RPMI7951 (cell line): ENCODE data around the genes PFDN1 and ANKHD1.

DNA sequence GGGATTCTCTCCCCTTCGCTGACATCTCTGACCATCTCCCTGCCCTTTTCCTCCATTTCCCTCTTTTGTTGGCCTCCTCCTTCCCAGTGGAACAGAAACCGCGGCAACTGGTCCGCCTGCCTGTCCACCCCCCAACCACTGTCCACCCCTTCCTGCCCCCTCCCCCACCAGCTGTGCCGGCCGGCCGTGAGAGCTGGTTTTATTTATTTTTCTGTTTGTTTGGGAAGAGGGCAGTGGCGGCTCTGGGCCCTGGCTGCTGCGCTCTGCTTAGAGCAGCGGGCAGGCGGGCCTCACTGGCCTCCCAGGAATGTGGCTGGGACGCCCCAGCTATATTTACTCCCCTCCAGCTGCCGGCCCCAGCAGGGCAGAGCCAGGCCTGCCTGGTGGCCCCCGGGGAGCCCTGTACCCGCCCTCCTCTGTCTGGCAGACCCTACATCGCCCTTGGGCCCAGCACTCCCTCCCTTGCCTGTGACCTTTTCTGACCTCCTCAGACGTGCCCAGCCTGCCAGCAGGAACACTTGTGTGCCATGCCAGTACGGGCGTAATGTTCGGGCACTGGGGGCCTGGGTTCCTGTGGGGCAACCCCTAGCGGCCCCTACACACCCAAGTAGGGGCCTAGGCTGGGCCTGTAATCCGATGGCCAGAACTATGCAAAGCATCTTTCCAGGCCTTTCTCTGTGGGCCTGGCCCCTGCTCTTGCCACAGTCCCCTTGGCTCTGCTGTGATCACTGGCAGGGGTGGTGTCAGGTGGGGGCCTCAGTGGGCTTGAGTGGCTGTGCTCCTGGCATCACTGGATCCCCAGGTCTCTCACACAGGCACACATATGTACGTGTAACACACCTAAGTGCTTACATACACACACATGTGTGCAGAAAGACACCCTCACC lies 7.7 kb downstream of the CXXC5 start:
- RAMPAGE, long total RNA, result no peak

DNA sequence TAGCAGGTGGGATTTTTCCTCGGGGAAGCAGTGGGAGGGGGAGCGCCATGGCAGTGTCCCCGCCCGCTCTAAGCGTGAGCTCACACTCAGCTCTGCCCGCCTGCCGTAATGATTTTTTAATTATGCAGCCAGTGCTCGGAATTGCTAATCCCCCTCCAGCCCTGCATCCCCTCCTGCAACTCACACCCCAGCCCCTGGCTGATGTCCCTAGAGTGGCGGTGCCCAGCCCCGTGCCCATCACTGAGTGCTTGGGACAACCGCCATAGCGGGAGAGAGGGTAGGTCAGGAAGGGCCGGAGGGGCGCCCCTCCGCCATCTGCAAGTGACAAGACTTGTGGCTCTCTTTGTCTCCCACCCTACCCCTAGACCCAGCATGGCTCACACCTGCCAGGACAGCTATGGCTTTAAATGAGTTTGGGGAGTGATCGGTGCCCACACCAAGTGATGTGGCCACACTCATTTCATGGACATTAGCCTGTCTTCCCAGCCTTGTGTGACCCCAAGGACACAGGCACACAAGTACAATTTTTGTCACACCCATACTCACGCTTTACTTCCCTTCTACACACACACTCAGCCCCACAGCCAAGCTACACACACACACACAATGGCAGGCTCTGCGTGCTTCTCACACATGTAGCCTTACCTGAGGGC lies 21.1 kb downstream of the CXXC5 start:
- RAMPAGE, long total RNA, result no peak

DNA sequence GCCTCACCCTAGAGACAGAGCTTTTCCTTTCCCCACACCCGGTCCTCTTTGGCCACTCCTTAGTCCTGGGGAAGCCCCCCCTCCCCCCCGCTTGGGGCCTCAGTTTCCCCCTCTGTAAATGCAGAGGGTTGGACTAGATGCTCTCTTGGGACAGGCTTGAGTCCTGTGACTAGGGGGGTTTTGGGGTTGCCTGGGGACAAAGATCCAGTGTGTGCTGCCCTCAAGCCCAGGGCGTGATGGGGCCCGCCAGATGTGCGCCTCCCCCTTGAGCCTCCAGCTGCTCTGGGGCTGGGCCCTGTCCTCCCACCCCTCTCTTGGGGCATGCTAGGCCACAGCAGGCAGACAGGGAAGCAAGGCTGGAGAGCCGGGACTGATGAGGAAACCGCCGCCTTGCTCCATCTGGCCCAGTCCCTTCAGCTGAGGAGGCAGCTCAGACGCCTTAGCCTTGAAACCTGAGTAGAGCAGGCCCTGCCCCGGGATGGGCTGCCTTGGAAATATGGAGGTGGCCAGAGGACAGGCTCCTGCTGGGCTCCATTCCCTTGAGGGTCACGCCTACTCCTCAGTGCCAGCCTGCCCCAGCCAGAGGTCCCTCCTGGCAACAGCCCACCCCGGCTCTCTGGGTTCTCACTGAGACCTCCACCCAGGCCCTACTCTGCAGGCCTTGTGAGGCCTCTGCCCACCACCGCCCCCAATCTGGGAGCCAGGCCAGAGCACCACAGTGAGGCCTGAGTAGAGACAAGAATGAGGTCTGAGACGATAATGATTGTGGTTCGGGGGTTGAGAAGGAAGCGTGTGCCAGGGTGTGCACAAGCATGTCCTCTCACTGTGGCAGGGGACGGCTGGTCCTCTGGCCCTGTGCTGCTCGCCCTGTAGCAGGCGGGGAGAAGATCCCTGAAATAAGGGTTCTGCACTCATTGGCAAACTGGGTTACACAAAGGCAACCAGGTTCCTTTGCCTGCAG lies 30.7 kb downstream of the CXXC5 start:
- RAMPAGE, long total RNA, result no peak

- RAMPAGE, long total RNA, result no peak
Measured at GRCh38 chr5:139680703-139681662, 32.8 kb downstream of the CXXC5 start.

GRCh38 chr5:139686602-139687319 lies 38.6 kb downstream of the CXXC5 start:
- RAMPAGE, long total RNA, result no peak

DNA sequence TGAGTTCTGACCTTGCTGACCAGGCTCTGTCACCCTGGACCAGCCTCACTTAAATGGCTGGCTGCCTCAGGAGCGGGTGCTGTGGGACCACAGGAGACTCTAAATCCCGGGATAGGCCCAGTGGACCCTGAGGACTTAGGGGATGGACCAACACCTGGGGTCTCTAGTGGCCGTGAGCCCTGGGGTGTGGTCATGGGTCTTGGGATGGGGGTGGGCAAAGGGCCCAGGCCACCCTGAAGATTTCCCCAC lies 49.7 kb downstream of the CXXC5 start:
- RAMPAGE, long total RNA, result no peak

- RAMPAGE, long total RNA, result no peak
Measured at GRCh38 chr5:139708622-139709565, 60.7 kb downstream of the CXXC5 start.

- RAMPAGE, long total RNA, result no peak
Measured at GRCh38 chr5:139869052-139869799, 73.6 kb downstream of the PSD2 start.

DNA sequence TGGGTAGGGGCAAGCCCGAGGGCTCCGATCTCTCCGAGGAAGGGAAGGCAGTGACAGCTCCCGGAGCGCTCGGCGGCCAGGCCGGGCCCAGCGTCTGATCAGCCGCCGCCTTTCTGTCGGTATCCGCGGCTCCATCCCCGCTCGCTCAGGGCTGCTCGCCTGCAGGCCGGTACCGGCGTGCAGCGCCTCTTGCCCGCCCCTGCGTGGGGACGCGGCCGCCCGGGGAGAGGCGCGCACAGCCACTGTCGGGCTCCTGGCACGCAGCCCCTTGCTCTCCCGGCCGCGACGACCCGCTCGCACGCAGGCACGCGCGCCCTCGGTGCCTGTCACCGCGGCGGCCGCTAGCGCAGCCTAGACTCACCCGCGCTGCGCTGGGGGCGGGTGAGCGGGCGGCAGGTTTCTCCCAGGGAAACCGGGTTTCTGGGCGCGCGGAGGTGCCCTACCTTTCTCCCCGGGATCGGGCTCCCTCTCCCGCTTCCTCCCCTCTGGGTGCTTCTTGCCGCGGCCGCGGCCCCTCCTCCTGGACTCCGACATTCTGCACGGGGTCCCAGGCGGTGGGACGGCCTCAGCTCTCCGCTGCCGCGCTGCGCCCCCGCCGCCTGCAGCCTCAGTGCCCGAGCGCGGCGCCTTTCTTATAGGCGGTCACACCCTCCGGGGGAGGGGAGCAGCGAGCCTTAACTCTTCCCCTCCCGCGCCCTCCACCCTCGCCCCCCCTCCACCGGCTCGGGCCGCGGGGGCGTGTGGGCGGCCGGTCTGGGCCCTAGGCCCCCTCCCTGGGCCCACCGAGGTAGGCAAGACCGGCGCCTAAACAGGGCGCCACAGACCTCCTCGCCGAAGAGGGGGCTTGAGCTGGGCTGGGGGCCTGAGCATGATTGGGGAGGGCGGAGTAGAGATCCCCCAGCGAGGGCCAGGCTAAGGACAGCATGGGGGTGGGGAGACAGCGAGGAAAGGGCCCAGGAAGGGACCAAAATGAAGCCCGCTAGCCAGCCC lies 108.6 kb downstream of the PSD2 start:
- RAMPAGE, long total RNA, result no peak

DNA sequence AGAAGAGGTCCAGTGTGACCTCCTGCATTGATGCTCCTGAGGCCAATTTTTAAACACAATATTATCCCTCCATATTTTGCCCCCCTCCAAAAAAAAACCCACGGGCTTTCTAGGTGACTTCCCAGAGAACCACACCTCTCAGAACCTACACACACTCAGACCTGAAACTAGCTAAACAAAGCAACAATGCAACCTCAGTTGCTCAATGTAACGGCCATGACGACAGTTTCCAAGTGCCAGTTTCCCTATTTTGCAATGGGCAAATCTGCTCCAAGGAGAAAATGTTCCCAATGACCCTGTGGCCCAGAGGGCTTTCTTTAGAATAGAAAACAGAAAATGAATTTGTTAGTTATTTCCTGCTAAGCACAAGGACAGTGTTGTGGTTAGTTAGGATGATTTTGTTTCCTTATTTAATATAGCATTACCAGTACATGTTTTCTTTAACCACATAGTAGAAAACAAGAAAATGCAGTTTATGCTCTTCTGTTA lies 3.4 kb downstream of the NRG2 start:
- RAMPAGE, long total RNA, result no peak

DNA sequence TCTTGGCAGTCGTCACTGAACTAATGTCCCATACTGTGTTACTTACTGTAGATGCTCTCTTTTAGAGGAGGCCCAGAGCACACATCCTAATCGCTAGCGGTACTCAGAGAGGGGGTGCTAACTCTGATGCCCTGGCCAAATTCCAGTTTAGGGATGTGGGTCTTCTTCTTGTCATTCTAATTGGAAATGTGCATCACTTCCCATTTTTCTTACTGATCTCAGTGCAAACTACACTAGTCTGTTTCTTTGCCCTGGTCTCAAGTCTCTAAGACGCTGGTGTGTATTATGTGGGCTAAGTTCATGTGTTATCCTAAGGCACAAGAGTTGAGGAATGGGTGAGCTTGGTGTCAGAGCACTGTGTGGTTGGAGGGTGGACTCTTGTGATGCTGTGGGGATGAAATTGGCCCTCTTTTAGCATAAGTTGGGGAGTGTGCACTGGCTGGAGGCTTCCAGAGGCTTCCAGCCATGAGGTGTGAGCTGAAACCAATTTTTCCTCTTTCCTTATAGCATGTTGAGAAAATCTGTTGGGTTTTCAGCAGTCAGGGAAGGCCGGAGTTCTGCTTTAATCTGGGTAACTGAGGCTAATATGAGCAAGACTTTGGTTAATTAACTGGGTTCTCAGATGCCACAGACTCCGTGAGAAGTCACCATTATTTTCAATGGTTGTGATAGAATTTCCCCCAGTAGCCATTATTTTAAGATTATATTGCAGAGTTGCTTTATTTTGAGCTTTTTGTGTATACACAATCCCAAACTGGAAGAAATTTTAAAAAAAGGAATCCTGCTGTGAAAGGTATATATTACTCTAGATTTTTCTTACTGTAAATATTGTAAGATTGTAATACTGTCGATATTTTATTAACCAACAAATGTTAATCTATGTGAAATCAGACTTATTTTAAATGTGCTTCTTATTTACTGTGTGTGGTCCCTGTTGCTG lies 1.4 kb downstream of the IGIP start:
- RAMPAGE, long total RNA, result no peak

GRCh38 chr5:140164993-140165663 lies 9.9 kb upstream of the CYSTM1 start:
- RAMPAGE, long total RNA, result no peak

GRCh38 chr5:140174412-140174845 lies 559 bp upstream of the CYSTM1 start:
- RAMPAGE, long total RNA, result no peak

GRCh38 chr5:140228074-140229032 lies 53.4 kb downstream of the CYSTM1 start:
- RAMPAGE, long total RNA, result no peak

DNA sequence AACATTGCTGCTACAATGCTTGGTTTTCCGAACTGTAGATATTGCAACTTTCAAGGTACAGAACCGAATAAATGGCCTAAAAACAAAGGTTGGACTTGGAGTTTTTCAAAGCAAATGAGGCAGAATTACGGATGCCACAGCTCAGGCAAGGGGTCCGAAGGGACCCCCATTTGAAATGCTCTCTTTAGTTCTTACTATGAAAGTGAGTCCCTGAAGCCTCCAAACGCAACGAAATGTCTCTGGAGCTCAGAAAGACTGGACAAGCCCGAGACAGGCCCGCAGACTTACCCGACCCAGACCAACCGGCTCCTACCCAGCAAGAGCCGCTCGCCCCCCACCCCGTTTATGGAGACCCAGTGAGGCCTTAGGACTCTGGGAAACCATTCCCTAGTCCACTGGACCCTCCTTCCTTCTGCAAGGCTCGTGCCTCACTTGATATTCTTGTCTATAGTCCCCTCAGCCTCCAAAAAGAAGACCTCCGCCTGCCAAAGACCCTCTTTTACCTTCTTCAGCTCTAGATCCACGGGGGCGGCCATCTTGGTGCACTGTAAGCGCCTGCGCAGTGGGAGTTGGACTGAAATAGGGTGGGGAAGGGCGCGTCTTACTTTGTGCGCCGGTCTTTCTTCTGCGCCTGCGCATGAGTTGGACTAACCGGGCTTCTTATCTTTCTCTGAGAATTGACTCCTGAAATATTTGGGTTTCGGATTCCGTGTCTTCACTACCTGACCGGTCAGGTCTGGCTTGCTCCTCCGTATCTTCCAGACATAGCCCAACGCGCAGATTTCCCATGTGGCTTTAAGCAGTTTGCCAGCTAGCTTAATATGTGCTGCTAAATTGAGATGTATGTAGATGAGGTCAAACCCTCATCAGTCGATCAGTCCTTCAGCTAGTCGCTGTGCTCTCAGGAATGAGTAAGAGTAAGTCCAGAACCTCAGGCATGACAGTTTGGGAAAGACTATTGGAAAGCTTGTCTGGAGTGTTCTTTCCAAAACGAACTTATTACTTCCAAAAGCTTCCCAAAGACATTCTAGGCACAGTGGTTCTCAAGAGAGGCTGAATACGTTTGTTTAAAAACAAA lies at the start of gene PFDN1:
Gene PFDN1 (minus strand): TSS at position 564 of the 1,078 bp plus-strand sequence.
- RAMPAGE, long total RNA, result start-site peak on the minus strand centred at position 551 of the sequence, 14 bp wide, 216 and 44 reads in 2 replicates

GRCh38 chr5:140311845-140312923 lies 9.3 kb upstream of the PFDN1 start:
- RAMPAGE, long total RNA, result no peak

DNA sequence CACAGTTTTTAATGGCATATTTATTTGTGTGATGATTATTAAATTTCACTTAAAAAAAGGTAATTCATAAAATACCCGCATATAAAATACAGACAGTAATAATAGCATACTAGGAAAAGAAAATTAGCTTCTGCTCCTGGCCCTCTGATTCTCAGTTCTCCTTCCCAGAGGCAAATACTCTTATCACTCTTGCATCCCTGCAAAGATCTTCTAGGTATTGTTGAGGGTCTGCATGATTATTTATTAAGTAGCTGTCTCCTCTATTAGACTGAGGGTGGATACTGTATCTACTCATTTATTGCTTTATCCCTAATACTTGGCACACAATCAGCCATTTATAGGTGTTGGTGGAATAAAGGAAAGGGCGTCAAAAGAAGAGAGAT lies 14.5 kb upstream of the PFDN1 start:
- RAMPAGE, long total RNA, result no peak

DNA sequence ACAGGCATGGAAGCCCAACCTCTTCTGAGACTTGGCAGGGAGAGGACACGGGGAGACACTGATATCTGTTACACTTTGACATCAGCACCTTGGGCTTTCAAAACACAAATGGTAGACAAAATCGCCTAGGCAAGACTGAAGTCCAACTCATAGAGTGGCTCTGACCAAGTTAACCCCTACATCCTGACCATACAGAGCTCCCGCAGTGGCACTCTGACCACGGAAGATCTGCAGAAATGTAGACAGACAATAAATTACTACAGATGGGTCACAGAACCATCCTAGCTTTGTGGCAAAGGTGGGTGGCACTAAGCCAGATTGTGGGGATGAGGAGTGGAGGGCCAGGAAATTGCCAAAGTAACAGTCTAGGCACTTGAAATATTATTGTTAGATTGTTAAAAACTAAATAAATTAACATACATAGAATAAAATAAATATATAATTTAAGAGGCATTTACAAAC lies 13.1 kb downstream of the HBEGF start:
- RAMPAGE, long total RNA, result no peak

DNA sequence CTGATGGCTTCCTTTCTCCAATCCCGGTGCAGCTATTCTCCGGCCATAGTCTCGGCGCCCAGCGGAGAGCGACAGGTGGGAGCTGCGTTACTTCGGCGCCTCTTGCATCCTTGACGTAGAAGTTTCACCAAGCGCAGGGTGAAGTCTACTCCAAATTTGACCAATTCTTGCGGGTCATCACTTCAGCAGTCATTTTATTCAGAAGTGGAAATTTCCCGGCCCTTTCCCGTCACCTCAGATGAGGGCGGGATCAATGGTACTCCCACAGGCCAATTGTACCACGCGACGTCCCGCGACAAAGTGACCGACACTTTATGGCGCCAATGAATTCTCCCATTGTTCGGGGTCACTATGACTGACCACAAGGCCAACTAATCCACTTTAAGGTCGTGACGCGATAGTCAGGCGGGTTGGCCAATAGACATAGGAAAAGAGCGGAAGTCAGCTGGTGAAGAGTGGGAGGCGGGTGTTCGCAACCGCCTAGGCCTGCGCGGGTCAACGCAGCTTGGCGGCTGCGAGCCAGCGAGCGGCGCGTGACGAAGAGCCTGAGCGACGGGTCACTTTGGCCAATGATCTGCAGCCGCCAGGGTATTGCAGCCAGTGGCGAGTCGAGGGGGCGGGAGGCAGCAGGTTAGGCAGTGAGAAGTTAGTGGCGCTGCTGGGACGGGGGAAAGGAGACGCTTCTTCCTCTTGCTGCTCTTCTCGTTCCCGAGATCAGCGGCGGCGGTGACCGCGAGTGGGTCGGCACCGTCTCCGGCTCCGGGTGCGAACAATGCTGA lies at the start of gene ANKHD1:
Gene ANKHD1 (plus strand): TSS at position 638 of the 779 bp plus-strand sequence.
- RAMPAGE, long total RNA, result no peak

GRCh38 chr5:140523860-140524333 lies 23.6 kb upstream of the EIF4EBP3 start:
- RAMPAGE, long total RNA, result no peak